PC-3 (cell line): ENCODE data around the gene FAM118A.

DNA sequence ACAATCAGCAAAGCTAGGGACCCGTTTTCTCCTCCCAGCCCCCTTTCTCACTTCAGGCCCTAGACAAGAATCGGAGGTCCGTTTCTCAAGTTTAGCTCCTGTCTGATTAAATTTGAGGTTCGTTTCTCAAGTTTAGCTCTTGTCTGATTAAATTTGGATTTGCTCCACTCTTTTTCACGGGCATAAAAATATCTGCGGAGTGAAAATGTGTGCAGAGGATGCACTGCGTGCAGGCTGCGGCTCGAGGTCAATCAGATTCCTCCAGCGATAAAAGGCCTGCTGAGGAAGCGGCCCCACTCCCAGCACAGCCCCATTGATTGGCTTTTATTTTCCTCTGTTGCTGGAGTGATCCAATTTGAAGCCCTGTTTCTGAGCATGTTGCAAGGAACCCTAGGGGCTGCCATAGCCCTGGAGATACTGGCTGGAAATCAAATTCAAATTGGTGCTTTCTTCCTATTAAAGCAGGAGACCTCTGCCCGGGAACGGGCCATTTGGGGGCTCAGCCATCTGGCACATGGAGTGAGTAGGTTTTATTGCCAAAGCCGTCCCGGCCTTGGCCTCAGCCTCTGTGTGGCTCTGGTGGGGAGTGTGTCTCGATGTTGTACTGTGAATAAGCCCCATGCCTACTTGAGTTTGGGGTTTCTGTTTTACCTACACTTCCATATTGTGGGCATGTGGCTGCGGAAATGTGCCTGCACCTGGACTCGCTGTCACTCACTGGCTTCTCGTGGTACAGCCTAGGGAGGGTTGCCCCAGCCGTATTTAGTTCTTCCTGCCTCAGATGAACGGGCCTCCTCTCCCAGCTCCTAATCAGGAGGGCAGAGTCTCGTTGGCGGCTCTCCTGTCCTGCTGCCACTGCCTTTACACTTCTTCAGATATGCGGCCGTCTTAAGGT lies 25.4 kb downstream of the PARVB start:
- RAMPAGE, long total RNA: no peak

DNA sequence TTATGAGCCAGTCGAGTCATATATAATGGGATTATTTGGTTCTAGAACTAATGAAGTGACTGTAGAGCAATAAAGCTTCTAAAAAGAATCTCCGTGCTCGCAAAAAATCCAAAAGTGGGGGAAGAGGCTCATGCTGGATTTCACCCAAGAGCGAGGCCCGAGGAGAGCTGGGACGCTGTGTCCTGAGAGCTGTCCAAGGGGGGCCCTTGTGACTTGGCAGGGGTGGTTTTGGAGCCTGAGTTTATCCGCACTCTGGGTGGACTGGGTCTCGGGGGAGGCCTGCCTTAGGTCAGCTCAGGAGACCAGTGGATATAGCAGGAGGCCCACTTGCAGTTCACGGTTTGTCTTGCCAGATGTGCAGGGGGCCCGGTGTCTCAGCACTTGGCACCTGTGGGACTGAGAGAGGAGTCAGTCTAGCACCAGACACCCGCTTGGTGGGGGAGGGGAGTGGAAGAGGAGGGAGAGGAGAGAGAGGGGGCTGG lies 33.2 kb downstream of the PARVB start:
- RAMPAGE, long total RNA: no peak

GRCh38 chr22:44084400-44084848 lies 60.3 kb downstream of the PARVB start:
- RAMPAGE, long total RNA: no peak

DNA sequence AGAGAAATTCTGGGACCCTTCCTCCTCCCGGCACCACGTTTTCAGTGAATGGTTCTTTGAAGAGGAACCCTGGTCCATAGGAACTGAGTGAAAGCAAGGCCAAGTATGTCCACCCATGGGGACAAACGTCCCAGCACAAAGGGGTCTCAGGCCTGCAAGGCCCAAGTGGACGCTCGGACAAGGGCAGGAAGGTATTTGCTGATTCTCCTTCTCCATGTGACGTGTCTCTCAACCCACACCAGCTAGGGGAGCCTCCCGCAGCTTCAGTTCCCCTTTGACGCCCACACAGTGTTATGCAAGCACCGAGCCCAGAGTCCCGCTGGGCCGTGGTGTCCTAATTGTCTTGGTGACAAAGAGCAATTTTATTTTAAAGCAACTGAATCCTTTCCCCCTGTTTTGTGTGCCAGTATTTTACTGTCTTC lies 8.4 kb upstream of the PARVG start:
- RAMPAGE, long total RNA: no peak

DNA sequence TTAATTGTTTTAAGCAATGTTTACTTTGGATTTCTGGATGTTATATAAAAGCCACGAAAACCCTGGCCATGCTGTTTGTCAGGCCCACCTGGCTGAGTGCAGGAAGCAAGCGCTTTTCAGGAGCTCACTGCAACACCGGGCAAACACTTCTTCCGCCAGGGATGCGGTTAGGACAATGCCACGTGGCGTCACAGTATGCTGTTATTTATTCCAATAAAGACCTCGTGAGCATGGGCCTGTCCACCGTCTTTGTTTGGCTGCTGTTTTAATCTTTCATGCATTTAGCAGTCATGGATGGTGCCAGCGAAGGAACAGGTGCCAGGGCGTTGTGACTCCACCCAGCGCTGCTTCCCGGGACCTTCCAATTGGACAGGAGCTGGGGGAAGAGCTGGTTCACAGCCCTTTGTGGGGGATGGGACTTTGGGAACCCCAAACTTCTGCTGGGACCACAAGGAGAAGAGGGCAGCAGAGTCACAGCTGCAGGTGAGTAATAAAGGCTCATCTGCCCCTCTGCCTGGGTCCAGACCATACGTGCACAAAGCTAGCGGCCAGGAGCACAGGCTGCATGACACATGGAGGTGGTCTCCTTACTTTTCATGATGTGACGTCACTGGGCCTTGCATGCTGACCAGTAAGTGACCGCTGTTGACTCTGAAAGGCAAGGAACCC lies 7.9 kb upstream of the PARVG start:
- RAMPAGE, long total RNA: no peak

DNA sequence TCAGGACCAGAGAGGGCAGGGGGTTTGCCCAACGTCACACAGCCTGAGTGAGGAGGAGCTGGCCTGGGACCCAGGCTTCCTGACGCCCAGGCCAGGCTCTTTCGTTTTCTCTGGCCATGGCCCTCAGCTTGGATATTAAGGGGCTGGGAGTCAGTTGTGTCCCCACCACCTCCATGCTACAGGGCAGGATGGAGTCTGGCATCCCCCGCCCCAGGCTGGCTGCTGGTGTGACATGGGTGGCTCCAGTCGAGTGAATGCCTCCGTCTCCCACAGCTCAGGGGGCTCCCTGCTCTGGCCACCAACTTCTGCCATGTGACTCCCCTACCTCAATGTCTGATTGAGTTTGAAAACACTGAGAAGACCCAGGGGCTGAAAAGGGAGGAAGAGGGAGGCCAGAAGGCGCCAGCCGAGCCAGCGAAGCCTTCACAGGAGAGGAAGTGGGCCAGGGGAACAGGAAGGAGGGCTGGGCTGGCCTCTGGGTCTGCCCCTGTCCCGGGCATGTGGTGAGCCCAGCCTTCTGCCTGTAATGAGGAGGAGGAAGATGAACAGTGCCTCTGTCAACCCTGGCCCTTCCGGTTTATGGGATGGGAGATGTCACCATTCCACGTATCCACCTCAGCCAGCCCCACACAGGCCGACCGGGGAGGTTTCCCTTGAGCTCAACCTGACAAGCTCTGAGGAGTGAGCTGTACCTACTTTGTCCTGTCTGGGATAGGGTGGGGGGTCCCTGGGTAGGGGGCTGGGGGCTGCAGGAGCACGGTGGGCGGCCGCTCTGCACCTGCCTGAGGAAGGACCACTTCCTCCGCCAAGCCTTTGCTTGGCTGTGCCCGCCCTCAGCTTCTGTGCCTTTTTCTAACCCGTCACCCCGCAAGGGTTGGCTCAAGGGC lies 1.8 kb downstream of the PARVG start:
- RAMPAGE, long total RNA: no peak

GRCh38 chr22:44360615-44361428 lies 48.1 kb upstream of the SHISAL1 start:
- RAMPAGE, long total RNA: no peak

DNA sequence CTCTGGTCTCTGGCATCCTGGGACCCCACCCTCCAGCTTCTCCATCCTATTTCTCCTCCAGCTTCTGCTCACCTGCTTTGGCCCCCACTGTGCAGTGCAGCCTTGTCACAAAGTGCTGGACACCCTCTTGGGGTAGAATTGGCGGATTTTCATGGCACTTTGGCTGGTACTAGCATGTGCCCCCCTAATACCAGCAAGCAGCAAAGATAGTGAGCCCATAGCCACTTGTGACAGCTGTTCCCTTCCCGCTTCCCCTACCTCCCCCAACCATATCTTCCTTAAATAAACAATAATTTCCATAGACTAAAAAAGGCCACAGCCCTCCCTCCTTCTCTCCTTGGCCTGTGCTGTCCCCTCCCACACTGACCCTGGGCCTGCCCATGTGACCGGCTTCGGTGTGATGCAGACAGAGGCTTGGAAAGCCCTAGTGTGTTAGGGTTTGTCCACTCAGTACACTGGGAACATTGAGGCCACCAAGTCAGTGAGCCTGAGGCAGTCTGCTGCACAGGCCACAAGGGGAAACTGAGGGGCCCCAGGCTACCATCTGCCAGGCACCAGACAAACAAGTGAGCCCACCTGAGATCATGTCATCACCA lies 54.0 kb upstream of the SHISAL1 start:
- RAMPAGE, long total RNA: no peak

- RAMPAGE, long total RNA: no peak
Observed at GRCh38 chr22:44444411-44444785, 53.6 kb downstream of the RTL6 start.

DNA sequence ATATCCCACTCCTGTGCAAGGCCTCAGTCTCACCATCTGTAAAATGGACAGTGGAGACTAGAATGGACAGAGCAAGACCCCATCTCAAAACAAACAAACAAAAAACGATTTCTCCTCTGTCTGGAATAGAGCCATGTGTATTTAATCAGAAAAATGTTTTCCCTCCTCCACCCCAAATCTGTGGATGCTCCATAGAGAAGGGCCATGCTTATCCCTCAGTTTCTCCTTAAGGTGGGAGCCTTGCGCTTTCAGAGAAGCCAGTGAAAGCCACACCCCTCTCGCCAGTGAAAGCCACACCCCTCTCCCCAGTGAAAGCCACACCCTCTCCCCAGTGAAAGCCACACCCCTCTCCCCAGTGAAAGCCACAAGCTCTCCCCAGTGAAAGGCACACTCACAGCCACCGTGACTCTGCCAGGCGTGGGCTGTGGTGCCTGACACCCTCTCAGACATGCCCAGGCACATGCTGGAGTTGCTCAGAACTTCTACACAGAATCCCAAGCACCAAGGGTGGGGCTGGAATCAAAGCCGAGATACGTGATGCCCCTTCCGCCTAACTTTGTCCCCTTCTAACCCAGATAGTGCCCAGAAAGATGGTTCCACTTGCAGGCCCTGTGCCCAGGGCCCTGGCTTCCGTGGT lies 16.6 kb upstream of the PRR5 start:
- RAMPAGE, long total RNA: no peak

- RAMPAGE, long total RNA: no peak
Observed at GRCh38 chr22:44735911-44736171, 16.5 kb upstream of the ARHGAP8 start.

DNA sequence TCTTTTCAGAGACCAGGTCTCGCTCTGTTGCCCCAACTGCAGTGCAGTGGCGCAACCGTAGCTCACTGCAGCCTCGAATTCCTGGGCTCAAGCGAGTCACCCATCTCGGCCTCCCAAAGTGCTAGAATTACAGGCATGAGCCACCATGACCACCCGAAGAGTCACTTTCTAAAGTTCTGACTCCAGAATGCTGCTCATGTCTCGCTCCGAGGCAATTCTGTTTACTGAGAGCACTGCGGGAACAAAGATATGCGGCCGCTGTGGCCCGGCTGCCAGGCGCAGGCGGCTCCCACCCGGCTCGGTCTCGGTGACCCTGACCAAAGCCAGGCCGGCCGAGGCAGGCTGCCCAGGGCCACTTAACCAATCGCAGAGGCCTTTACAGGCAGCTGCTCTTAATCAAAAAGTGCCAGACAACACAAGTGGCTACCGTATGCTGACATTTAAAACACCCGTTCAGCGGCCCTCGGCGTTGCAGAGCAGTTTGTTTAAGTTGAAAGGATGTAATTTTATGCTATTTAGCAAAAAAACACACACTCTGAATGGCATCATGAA lies 78.7 kb downstream of the PHF21B start:
- RAMPAGE, long total RNA: no peak

DNA sequence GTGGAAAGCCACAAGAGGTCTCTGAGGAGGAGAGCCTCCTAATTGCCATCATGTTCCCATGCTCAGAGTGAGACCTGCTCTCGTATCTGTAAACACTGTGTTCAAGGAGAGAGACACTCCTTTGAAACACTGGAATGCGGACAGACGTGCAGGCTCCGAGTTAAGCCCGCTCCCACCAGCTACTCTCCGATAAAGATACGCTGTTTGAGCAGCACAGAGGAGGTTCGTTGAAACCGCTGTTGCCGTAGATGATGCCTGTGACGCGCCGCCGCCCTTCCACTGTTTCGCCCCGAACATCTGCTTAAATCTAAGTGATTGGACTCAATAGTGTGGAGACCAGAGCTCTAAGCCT lies 25.1 kb downstream of the NUP50 start:
- RAMPAGE, long total RNA: no peak

GRCh38 chr22:45196450-45197257 lies 32.9 kb downstream of the NUP50 start:
- RAMPAGE, long total RNA: no peak

- RAMPAGE, long total RNA: no peak
Observed at GRCh38 chr22:45213421-45213674, 27.3 kb downstream of the KIAA0930 start.

- RAMPAGE, long total RNA: no peak
Observed at GRCh38 chr22:45268517-45269394, 16.0 kb upstream of the UPK3A start.

DNA sequence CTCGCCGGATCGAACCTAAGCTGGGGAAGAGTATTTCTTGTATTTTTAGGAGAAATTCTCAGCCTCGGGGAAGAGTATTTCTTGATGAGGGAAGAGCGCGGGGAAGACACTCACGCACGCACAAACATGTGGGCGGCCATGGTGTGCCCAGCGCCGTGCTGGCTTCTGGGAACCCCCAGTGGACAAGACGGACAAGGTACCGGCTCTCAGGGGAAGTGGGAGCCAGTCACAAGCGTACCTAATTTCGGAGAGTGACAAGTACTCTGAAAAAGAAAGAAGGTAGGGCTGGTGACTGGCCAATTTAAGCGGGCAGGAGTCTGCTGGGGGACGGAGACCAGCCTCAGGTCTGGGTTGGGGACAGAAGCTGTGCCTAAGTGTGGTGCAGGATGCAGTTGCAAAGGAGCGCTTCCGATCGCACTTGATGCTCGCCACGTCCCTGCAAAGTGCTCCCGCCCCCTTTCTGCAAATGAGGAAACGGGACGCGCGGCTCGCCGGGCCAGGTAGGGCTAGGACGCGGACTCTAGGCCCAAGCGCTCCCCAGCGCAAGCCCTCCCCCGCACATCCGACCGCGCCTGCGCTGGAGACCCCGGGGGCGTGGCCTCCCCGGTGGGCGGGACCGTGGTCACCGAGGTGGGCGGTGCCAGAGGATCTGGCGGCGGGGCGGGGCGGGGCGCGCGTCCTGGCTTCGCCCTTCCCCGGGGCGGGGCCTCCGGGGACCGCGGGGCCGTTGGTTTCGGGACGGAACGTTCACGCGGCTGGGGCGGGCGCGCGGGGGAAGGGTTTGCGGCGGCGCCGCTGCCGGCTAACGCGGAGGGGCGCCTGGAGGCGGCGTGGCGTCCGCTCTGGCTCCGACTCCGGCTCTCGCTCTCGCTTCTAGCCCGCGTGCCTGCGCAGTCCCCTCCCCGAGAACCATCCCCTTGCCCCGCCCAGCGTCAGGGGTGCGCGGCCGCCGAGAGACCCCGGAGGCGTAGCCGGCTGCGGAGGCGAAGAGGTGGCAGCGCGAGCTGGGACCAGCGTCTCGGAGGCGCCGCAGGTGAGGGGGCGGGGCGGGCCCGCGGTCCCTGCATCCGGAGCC lies at the start of gene FAM118A:
FAM118A (plus strand) TSS at position 784 of the 1,075 bp plus-strand sequence.
- RAMPAGE, long total RNA: no peak

GRCh38 chr22:45329485-45330093 lies 19.9 kb downstream of the FAM118A start:
- RAMPAGE, long total RNA: no peak

DNA sequence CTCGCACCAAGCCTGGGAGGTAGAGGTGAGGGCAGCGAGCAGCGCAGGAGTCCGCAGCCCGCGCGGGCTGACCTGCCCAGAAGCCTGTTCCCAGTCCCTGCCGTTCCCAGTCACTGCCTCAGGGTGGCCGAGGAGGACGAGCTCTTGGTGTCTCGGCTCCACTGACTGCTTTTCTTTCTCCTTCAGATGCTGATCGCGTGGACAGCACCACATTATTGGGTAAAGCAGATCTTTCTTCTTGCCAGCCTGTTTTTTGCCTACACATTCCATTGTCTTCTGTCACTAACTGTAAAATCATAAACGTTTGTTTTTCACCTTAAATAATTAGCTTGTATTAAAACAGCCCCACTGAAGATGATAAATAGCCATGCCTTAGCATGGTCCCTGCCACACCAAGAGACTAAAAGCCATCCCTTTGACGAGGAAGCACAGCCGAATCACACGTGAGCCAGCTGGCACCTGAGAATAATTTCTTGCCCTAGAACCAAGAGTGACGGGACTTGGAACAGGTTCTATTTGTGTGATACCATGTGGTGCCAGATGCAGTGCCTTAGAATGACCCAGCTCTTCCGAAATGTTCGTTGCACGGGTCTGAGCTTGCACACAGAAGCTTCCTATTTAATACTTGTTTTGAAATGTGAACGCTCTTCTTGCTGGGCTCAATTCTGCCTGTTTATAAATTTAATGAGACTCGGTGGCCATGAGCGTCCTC lies 25.6 kb downstream of the FAM118A start:
- RAMPAGE, long total RNA: no peak

- RAMPAGE, long total RNA: no peak
Observed at GRCh38 chr22:45435581-45436211, 22.2 kb downstream of the RIBC2 start.